ENCODE measurements around a stretch of chr7.

DNA sequence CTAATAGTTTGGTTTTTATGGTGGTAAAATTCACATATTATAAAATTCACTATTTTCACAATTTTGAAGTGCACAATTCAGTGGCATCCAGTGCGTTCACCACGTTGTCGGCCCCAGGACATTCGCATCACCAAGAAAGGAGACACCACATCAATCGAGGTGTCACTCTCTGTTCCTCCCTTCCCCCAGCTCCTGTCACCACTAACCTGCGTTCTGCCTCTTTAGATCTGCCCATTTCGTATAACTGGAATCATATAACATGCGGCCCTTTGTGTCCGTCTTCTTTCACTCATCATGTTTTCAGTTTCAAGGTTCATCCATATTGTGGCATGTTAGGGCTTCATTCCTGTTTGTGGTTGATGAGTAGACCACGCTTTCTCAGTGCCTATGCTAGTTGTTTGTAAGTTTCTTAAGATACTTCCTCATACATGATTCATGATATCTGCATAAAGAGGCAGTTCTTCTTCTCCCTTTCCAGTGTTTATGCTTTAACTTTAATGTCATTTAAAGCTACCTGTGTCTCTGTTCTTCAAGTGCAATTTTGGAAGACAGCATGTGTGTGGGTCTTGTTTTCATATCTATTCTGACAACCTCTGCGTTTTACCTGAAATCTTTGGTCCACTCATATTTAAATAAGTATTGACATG lies 79.6 kb upstream of the FAM20C start:
- PRO-cap, result unidirectional peak, minus-strand start at position 293 of the sequence

GRCh38 chr7:159941-160270 lies 32.5 kb upstream of the FAM20C start:
- PRO-cap, result no peak

- PRO-cap, result no peak
These were observed 41.5 kb upstream of the FOXL3 start for GRCh38 chr7:248135-249206.

DNA sequence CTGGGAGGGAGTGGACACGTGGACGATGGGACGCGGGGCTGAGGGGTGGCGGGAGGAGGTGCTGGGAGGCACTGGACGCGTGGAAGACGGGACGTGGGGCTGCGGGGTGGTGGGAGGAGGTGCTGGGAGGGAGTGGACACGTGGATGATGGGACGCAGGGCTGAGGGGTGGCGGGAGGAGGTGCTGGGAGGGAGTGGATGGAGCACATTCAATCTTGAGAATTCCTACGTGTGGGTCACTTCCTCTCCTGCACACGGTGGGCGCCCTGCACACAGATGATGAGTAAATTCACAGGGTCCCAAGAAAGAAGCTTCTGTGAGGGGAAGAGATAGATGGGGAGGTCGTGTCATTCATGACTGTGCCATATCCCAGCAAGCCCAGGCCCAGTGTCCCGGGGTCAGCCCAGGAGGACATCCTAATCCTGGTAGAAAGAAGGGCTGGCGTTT lies 7.3 kb downstream of the FOXL3 start:
- PRO-cap, result unidirectional peak, minus-strand start at position 201 of the sequence

GRCh38 chr7:332527-333494 lies 42.8 kb downstream of the FOXL3 start:
- PRO-cap, result no peak

GRCh38 chr7:512755-513505 lies 6.7 kb downstream of the PDGFA start:
- PRO-cap, result no peak

DNA sequence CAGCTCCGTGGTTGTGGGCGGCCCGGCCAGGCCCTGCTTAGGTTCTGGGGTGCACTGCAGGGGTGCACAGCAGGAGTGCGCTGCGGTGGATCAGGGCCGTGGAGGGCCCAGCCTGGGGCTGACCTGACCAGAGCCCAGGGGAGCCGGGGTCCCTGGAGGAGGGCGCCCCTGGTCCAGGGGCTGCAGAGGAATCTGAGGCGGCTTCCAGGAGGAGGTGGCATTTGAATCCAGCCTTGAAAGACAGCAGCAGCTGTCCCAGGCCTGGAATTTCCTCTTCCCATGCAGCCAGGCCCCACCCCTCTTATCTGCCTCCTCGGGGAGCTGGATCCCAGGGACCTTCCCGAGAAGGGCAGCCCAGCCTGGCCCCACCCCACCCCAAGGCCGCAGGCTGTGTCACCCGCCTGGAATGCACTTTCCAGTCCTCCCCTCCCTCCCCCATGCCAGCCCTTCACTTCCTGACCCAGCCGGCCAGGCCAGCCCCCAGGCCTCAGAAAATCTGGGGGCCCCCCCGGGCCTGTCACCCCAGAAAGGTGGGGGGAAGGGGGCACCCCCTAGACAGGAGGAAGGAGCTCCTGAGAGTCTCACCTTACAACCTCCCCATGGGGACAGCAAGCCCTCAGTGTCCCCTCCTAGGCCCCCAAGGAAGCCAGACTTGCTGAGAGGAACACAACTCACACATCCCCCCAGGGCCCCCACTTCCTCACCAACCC lies 18.6 kb upstream of the PDGFA start:
- PRO-cap, result no peak

DNA sequence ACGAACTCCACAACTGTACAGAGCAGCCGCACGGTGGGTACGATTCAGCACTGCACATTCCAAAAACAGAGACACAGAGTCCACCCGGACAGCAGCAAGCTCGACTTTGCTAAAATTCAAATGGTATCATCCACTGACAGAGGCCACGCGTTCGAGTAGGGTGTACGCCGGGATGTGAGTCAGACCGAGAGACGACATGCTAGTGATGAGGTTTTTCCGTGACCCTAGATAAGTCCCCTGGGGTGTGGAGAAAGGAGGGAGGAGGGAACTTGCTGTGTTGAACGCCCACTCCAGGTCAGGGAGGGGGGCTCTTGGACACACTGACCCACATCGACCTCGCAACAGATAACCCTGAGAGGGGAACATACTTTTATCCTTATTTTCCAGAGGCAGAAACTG lies 65.7 kb upstream of the PDGFA start:
- PRO-cap, result no peak

- PRO-cap, result no peak
These were observed 85.4 kb upstream of the DNAAF5 start for GRCh38 chr7:641158-641464.

- PRO-cap, result no peak
These were observed 3.8 kb downstream of the SUN1 start for GRCh38 chr7:835877-836692.

- PRO-cap, result no peak
These were observed 16.5 kb downstream of the GET4 start for GRCh38 chr7:892520-893613.

GRCh38 chr7:913898-914675 lies 37.7 kb downstream of the GET4 start:
- PRO-cap, result no peak

DNA sequence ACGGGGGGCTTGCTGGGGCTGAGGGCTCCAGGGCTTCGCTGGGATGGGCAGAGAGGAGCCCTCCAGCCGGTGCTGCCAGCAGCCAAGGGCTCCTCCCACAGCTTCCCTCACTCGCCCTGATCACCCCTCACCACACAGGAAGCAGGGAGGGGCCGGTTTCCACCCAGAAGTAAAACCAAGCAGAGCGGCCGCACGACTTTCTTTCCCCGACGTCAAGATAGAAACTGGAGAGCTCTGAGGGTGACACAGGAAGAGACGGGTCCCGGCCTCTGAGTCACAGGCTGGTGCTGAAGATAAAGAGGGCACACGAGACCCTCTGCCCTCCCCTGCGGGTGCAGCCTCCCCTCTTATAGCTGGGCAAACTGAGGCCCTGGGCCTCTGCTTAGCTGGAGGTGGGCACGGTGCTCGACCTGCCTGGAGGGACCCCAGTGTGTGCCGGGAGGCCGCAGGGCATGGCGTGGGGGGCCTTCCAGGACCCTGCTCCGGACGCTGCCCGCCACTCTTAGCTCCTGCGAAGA lies 31.2 kb downstream of the ADAP1 start:
- PRO-cap, result bidirectional peak, plus-strand start at position 201 of the sequence, minus-strand start at position 95 of the sequence

DNA sequence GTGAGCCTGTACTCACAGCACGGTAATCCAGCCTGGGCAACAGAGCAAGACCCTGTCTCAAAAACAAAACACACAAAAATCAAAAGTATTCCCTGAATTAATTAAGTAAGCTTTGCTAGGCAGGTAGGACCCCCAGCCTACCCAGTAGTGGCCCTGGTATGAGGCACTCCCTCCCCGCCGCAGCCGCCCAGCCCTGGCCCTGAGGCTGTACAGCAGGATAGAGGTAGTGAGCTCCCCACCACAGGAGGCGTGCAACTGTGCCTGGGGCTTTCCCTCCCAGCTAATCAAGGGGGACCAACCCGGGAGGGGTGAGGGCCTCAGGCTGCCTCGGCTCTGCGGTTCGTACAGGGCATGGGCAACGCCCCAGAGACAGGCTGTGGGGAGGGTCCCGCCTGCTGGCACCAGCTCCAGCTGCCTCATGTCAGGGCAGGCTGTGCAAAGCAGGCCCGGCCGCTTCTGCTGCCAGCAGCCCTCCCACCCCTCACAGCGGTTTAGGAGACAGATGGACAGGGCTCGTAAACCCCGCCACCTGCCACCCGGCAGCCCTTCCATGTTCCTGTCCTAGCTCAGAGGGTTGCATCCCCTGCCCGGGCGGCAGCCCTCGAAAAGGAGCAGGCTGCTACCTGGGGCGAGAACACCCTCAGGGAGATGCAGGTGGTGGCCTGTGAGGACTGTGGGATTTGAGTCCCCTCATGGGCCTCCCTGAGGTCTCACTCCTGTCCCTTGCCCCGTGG lies 839 bp upstream of the CYP2W1 start:
- PRO-cap, result no peak

DNA sequence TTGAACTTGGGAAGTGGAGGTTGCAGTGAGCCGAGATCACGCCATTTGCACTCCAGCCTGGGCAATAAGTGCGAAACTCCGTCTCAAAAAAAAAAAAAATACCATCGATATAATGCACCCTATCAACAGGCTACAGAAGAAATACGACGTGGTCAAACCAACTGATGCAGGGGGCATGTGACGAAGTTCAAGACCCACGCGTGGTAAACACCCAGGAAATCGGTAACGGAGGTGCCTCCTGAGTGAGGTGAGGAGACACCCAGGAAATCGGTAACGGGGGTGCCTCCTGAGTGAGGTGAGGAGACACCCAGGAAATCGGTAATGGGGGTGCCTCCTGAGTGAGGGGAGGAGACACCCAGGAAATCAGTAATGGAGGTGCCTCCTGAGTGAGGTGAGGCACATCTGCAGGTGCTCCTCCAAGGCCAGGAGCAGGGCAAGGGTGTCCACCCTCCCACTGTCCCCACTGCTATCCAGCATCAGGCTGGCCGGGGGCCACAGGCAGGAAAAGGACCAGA lies 10.8 kb upstream of the GPR146 start:
- PRO-cap, result no peak

GRCh38 chr7:1042380-1043027 lies 1.8 kb upstream of the GPR146 start:
- PRO-cap, result no peak

DNA sequence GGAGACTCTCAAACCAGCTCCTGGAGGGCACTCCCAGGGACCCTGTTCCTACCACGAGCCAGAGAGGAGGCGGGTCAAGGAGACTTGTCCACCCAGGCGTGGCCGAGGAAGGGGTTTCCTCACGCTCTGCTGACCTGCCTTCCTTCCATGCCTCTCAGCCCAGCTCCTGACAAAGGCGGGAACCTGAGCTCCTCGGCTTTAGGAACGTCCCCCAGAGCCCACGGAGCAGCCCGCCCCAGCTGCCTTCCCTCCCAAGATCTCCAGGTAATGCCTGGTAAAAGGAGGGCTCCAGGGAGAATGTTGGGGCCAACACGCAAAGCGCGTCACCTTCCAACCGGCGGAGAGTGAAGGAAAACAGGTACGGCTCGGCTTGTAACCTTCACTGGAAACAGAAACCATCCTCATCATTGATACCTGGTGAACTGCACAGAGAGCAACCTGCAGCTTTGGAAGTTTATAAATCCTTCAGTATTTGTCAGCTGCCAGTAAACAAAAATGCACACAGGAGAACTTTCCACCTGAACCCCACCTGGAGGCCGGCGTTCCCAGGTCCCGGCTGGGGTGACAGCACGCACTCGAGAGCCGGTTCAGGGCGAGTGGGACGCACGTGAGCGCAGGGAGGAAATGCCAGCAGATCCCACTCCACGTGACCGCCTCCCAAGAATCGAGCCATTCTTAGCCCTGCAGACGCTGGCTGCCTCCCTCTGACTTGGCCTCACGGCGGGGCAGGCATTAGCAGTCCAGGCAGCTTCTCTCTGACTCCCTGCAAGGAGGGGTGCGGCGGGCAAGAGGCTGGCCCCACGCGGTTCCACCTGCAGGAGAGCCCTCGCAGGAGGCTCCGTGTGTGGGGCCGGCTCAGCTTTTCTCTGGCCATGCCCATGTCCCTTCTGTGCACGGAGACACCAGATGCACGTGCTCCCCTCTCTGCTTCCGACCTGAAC lies 9.8 kb downstream of the GPR146 start:
- PRO-cap, result no peak

- PRO-cap, result no peak
These were observed 14.3 kb downstream of the C7orf50 start for GRCh38 chr7:1123541-1124291.

DNA sequence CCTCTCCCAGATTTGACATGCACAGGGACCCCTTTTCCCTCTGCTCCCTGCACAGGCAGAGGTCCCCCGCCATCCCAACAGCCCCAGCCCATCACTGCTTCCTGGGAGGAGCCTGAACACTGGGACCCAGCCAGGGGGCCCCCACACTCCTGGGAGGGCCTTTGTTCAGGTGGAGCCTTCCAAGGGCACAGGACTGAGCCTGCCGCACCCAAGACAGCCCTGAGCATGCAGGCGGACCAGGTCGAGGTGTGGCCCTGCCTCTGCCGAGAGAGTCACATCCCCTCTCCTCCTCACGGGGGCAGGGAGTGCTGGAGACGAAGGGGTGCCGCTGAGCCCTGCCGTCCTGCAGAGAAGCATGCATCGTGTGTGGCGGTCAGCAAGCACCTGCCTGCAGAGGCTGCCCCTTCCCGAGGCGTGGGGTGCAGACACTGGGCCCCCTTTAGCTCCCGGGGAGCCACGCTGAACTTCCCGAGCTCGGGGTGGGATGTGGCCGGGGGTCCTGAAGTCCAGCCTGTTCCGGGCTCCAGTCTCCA lies 7.3 kb upstream of the MAFK start:
- PRO-cap, result unidirectional peak, plus-strand start at position 301 of the sequence

GRCh38 chr7:1536629-1537820 lies 6.5 kb downstream of the MAFK start:
- PRO-cap, result unidirectional peak, minus-strand start at chr7:1536837; bidirectional peak, plus-strand start at chr7:1537243, minus-strand start at chr7:1537056; bidirectional peak, plus-strand start at chr7:1537450, minus-strand start at chr7:1537318

Data from vermiform appendix (tissue), 1 donor.